Osteoblast (primary cell): ENCODE data around the genes PHOSPHO2, CYBRD1, METAP1D and RAPGEF4.

- CAGE, long polyA plus RNA = start-site peak on the minus strand at chr2:169694343-169694424, 18 and 23 reads in 2 replicates; start-site peak on the plus strand at chr2:169694458-169694579, 32 and 56 reads in 2 replicates
- RRBS = 0% methylated on average over 7 of the region's 65 CpGs
Measured at GRCh38 chr2:169694088-169694958, at the start of gene PHOSPHO2. Gene PHOSPHO2 (plus strand): TSS chr2:169694469.

GRCh38 chr2:169712463-169713258 is 18.4 kb downstream of the PHOSPHO2 start:
- CAGE, long polyA plus RNA = no peak
- RRBS = no CpG with 5 or more reads among the region's 15 CpGs

DNA sequence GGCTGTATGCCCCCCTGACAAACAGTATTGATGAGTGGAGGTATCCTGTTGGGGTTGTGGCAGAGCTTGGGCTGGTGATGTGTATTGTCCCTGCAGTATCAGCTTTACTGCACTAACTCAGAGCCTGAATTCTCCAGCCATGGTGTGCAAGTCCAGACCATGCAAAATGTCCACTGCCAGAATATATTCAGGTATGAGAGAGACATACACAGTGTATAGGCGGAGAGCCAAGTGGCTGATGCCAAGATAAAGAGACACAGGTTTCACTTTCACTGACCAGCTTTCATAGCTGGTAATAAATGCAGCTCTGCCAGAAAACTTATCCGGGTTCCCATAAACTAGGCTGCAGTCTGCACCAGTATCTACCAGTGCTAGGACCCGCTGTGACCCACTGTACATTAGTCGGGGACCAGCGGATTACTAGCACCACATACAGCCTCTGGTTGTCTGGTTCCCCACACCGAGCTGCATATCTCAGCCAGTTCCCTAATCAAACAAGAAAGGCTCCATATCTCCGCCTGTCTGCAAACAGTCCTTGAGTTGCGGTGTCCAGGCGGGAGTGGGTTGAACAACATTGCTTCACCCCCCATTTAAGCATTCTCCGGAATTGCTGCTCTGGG is 18.3 kb upstream of the KLHL23 start:
- CAGE, long polyA plus RNA = no peak
- RRBS = 9% methylated on average over 1 of the region's 10 CpGs

DNA sequence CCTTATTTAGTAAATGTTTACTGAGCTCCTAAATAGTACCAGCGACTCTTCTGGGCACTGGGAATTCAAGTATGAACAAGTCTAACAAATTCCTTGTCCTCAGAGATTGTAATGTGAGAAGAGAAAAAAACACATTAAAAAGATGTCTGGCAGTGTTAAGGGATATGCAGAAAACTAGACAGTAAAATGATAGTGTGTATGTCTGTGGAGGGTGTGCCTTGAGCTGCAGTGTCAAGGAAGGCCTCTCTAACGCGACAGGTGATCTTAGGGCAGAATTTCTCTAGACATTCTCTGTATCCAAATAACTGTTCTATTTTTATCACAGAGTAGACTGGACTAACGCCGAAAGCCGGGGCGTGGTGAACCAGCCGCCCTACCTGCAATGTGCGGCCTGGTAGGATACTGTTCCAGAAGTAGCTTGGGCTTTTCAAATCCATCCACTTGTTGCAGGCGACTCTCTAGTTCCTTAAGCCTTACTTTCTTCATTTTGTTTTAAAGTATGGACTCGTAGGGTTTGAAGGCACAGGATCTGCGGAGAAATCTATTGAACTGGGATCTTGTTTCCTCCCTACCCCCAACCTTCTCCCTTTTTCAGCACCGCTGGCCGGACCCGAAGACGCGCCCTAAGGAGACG is 476 bp downstream of the METTL5 start:
- CAGE, long polyA plus RNA = no peak
- RRBS = no CpG with 5 or more reads among the region's 18 CpGs

- CAGE, long polyA plus RNA = no peak
- RRBS = no CpG with 5 or more reads among the region's 11 CpGs
Measured at GRCh38 chr2:169828322-169828974, 1.2 kb downstream of the UBR3 start.

- CAGE, long polyA plus RNA = no peak
- RRBS = no CpG with 5 or more reads among the region's 2 CpGs
Measured at GRCh38 chr2:169982573-169983149, 155.4 kb downstream of the UBR3 start.

DNA sequence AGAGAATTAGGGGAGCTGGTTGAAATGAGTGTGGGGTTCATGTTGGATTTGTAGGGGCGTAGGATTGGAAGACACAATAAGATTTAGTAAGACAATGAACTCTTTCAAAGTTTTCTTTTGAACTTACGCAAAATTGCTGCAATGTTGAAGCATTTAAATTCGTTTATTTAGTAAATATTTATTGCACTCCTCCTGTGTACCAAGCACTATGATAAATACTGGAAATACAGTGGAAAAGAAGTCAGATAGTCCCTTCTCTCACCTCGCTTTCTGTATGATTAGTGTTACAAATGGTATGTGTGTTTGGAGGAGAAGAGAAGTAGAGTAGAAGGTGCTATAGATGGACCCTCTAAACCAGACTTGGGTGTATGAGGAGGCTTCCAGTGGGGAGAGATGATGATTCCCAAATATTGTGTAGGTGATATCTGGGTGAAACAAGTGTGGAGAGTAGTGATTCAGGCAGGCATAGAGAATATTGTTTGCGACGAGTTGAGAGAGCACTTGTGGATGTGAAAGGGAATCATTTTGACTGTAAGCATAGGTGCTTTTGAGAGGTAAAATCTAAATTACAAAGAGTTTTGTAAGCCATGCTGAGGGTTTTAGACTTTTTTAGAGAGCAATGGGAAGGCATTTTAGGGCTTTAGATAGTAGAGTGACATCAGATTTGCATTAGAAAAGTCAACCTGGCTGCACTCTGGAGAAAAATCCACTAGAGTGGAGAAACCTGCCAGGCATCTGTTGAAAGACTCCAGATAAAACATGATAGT is 92.1 kb upstream of the MYO3B start:
- CAGE, long polyA plus RNA = no peak
- RRBS = no CpG with 5 or more reads among the region's 6 CpGs

- CAGE, long polyA plus RNA = no peak
- RRBS = no CpG with 5 or more reads among the region's 10 CpGs
Measured at GRCh38 chr2:171049495-171050295, 111.0 kb downstream of the TLK1 start.

DNA sequence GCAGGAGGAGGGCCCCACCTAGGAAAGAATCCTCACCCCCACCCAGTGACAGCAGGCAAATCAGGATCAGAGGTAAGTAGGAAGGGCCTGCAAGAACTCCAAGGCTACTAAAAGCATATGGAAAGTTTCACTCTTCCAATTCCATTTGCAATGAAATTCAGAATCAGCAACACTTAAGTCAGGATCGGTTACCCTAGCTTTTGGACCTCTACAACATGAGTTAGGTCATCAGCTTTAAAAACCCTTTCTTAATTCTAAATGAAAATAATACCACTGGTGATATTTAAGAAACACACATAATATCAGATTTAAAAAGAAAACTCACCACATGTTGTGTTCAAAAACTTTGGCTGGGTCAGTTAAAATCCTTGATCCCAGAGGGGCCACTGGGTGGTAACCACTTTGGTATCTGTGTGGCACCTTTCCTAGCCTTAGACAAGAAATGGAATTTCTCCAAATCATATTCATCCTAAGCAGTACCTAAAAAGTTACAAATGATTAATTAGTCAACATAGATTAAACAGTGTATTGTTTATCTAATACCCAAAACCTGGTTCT is 42.0 kb downstream of the METTL8 start:
- CAGE, long polyA plus RNA = no peak
- RRBS = no CpG with 5 or more reads among the region's 1 CpG

GRCh38 chr2:171521337-171521731 is 940 bp upstream of the CYBRD1 start:
- CAGE, long polyA plus RNA = no peak
- RRBS = no CpG with 5 or more reads among the region's 3 CpGs

- CAGE, long polyA plus RNA = start-site peak on the plus strand at chr2:171522443-171522498, 840 and 1,062 reads in 2 replicates
- RRBS = 2% methylated on average over 7 of the region's 47 CpGs
Measured at GRCh38 chr2:171521835-171522798, at the start of gene CYBRD1. Gene CYBRD1 (plus strand): TSS chr2:171522474.

- CAGE, long polyA plus RNA = no peak
- RRBS = no CpG with 5 or more reads among the region's 1 CpG
Measured at GRCh38 chr2:171556643-171557038, 34.4 kb downstream of the CYBRD1 start.

DNA sequence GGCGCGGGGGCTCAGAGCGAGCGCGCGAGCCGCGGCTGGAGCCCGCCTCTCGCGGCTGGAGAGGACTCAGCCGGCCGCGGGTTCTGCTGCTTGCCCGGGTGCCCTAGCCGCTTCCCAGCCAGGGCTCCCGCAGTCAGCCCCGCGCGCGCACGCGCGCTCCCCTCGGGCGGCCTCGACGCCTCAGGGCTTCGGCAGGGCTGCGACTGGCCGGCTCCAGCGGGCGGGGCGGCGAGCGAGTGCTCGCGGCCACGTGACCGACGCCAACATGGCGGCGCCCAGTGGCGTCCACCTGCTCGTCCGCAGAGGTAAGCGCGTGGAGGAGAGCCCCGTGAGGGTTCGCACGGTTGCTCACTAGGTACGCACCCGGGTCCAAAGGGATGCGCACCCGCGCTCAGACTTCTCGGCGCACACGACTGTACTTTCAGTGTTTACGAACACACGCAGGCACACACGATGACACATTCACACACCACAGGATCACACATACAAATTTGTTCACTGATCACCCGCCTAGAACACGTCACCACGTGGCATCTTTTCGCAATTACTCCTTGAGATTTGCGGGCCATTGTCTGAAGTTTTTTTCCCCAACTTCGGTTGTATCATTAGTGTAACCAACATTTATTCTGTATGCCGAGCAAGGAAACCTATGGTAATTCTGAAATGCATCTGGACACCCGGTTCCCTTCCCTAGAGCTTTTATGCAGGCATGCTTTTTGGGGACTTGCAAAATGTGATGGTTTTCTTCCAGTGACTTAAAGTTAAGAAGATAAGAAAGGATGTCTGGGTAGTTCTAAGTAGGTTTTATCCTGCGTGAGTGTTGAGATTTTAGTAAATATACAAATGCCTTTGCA is at the start of gene METAP1D:
METAP1D (plus strand) TSS at position 249 of the 854 bp plus-strand sequence.
- CAGE, long polyA plus RNA = no peak
- RRBS = 0% methylated on average over 7 of the region's 71 CpGs

- CAGE, long polyA plus RNA = no peak
- RRBS = 10% methylated on average over 16 of the region's 36 CpGs
Measured at GRCh38 chr2:172083124-172083627, 2.1 kb upstream of the DLX1 start.

GRCh38 chr2:172252156-172252700 is 149.5 kb upstream of the DLX2 start:
- CAGE, long polyA plus RNA = no peak
- RRBS = no CpG with 5 or more reads among the region's 14 CpGs

DNA sequence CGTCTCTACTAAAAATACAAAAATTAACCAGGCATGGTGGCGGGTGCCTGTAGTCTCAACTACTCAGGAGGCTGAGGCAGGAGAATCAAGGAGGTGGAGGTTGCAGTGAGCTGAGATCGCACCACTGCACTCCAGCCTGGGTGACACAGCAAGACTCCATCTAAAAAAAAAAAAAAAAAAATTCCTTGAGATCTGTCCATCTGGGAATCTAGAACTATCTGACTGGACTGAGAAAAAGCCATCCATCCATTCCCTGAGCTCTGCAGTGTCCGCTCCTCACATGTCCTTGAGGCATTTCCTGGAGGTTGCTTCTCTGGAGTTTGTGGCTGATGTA is 102.1 kb upstream of the ITGA6 start:
- CAGE, long polyA plus RNA = no peak
- RRBS = no CpG with 5 or more reads among the region's 4 CpGs

- CAGE, long polyA plus RNA = no peak
- RRBS = no CpG with 5 or more reads among the region's 7 CpGs
Measured at GRCh38 chr2:172438948-172439402, 11.6 kb downstream of the ITGA6 start.

DNA sequence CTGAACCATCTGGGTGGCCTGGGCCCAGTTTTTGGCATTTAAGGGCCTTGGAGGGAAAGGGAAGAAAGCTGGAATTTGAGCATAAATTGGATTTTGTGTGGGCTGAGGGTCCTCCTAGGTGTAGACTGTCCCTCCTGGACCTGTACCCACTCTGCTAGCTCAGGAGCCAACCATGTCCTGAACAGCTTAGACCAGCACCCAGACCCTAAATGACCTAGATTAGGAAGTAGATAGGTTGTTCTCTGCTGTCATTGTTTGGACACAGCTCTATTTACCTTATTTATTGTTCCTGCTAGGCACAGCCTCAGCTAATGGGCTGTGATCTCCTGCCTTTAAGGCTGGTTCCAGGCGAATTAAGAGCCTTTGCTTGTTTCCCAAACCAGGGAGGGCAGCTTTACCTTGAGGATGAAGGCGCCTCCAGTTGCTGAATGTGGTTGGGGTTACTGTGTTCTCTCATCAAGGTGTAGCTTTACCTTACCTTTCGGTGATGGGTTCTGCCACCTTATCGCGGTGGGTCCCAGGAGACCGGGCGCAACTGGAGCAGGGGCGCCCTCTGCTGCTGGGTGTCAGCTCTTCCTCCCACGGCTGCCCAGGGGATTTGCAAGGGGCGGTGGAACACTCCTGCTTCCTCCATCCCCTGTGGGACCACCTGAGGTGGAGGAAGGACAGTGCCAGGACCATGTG is 34.4 kb downstream of the ITGA6 start:
- CAGE, long polyA plus RNA = no peak
- RRBS = no CpG with 5 or more reads among the region's 10 CpGs

- CAGE, long polyA plus RNA = no peak
- RRBS = no CpG with 5 or more reads among the region's 3 CpGs
Measured at GRCh38 chr2:172470734-172471196, 43.4 kb downstream of the ITGA6 start.

- CAGE, long polyA plus RNA = no peak
- RRBS = 3% methylated on average over 37 of the region's 101 CpGs
Measured at GRCh38 chr2:172735145-172736235, at the start of gene RAPGEF4. Gene RAPGEF4 (plus strand): TSS chr2:172735845.